Thoracic aorta endothelial cell (primary cell): ENCODE results near the gene HDAC3.

GRCh38 chr5:141477803-141478710 is 2.3 kb downstream of the PCDHGC3 start:
- CAGE, long polyA plus RNA = no peak

DNA sequence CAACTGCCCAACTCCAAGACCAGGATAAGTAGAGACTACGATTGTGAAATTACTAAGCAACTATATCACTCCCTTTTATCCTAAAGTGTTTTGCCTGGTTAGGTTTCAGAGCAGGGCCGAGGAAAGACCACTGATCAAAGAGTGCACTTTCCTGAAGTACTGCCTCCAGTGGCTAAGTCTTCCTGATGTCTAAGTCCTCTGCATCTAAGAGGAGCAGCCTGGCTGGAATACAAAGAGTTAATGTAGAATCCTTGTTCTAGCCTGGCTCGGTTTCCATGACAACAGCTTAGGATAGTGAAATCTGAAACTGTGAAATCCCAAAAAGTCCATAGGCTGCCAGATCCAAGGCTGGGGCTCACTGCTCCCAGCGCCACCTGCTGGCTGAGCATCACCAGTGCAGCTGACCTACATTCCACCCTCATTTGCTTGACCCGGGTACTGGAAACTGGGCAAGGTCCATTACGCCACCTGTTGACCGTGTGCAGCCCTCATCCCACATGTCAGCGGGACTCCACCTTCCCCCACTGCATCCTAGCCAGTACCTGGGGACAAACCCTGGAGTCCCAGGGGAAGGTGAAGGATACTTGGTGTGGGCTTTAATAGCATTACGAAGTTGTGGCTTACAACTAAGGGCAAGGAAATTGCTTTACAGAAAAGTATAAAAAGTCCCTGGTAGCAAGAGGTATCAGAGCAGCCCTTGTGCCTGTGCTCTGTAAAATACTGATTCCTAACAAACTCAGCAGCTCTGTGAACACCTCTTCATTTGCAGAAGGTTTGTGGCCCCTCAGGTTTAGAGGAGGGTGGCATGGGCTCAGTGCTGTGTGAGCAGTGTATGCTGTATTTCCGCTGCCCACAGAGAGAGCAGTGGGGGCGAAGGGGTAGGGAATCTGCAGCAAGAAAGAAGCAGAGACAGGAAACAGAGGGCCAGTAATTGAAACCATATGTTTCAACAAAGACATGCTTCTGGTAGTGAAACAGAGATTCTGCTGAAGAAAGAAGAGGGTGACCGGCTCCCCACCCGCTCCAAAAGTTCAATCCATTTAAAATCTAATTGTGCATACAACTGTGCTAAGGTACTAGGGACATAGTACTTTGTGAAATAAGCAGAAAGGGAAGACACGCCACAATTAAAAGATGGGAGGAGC is 36.0 kb downstream of the PCDHGC5 start:
- CAGE, long polyA plus RNA = no peak

DNA sequence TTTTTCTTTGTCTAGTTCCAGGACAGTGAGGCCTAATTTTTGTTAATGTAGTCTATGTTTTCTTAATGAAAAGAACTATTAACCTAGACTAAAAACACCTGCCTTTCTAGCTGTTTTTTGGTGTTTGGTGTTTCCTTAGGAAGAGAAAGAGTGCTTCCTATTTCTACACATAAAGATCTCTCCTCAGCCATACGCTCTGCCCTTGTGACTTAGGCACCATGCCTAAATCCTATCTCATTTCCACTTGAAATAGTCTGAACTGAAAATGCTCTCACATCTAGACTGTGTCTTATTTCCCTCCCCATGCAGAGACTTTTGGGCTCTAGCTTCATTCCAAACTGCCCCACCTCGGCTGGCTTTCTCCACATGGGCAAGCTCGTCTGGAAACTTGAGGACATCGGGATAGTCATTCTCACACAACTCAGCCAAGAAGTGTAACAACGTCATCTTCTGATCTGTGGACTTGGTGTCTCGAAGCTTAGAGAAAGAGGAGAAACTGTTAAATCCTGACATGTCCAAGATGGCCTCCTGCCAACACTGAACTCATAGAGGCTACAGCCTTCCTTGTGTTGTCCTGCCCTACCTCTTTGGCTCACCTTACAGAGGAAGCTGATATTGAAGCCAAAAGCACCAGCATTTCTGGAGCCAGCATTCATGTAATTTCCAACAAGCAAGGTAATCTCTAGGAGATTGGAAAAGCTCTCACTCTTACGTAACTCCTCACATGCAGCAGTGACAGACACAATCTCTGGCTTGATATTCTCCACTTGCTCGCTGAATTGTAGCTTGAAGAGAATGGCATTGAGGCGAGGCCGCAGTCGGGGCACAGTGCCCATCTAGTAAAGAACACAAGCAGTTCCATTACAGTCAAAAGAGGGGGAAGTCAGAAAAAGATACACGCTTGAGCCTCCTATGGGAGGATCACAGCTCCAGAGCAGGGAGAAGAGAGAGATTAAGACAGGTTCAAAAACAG is 39.5 kb downstream of the PCDHGC5 start:
- CAGE, long polyA plus RNA = no peak

DNA sequence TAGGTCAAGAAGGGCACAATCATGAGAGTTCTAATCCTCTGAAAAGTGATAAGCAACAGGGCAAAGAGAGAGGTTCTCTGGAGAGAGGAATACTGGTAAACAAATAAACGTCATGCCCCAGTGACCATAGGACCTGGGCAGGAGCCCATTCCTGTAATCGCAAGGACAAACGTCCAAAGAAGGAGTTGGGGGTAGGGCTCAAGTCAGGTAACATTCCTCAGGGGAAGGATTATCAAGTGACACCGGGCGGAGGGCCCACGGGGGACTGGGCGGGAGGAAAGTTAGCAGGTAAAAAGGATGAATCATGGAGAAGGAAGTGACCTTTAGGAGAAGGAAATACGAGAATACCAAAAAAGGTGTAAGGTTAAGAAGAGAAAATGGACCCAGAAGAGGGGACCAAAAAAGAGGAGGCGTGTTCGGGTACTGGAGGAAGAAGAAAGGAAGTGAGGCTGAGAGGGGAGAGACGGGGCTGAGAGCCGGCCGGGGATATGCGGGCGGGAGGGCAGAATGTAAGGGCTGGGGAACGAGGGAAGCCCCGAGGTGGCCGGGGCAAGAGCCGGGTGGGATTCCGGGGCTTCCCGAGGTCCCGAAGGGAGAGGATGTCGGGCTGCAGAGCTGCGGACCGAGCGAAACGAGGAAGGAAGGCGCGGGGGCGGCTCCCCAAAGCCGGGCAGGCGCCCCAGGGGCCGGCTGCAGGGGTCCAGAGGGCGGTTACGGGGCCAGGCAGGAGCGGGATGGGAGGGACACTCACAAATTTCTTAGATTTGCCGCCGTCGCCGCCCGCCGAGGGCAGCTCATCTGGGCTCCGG is 549 bp downstream of the DIAPH1 start:
- CAGE, long polyA plus RNA = no peak

GRCh38 chr5:141634507-141635259 is 2.0 kb downstream of the HDAC3 start:
- CAGE, long polyA plus RNA = no peak

GRCh38 chr5:141636690-141637118 is at the start of gene HDAC3:
Gene HDAC3, minus strand, starts transcription at chr5:141636849.
- CAGE, long polyA plus RNA = no peak

- CAGE, long polyA plus RNA = no peak
Observed at GRCh38 chr5:141645641-141646073, 5.6 kb downstream of the FCHSD1 start.

- CAGE, long polyA plus RNA = no peak
Observed at GRCh38 chr5:141652653-141653093, 1.5 kb upstream of the FCHSD1 start.

- CAGE, long polyA plus RNA = no peak
Observed at GRCh38 chr5:141805533-141806393, 72.4 kb downstream of the PCDH1 start.

DNA sequence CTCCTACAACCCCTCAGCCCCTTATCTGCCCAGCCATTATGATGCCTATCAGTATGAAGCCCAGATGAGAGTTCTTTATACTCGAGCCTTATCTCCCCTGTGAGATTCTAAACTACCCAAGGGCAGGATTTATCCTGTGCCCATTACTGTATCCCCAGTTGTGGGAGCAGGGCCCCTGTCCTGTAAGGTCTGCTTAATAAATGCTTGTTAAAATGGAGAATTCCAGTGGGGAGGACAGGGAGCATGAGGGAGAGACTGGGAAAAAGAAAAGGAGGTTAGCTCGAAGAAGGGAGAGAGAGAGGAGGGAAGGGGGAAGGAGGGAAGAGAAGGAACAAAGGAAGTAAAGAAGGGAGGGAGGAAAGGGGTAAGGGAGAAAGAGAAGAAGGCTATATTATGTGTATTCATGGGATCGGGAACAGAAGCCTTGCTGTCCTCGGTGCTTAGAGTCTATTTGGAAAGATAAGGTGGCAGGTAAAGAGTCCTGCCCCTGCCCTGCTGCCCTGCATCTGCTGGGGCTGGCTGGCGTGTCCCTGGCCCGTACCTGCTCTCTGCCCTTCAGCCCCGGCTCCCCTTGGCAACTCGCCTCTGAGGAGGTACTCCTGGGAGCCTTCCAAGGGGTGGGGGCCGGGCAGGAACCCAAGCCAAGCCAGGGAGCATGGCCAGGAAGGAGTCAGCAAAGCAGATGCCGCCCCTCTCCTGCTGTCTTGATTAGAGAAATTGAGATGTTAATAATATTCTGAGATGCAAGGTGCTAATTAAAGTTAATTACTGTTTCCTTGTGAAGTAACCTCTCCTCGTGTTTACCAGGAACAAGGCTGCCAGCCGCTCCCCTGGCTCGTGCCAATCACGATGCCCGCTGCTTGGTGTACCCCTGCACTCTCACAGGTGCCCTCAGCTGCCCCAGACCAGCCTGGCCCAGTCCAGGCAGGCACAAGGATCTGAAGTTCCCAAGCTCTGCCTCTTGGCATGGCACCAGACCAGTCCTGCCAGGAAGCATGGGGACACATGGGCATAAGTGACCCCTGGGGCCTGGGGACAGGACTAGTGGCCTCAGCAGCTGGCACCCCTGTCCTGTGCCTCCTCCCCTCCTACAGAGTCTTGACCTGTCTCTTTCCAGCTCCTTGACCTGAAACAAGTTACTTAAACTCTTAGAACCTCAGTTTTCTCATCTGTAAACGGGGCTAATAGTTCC is 36.7 kb downstream of the PCDH1 start:
- CAGE, long polyA plus RNA = no peak

- CAGE, long polyA plus RNA = no peak
Observed at GRCh38 chr5:141843093-141844312, 34.7 kb downstream of the PCDH1 start.

DNA sequence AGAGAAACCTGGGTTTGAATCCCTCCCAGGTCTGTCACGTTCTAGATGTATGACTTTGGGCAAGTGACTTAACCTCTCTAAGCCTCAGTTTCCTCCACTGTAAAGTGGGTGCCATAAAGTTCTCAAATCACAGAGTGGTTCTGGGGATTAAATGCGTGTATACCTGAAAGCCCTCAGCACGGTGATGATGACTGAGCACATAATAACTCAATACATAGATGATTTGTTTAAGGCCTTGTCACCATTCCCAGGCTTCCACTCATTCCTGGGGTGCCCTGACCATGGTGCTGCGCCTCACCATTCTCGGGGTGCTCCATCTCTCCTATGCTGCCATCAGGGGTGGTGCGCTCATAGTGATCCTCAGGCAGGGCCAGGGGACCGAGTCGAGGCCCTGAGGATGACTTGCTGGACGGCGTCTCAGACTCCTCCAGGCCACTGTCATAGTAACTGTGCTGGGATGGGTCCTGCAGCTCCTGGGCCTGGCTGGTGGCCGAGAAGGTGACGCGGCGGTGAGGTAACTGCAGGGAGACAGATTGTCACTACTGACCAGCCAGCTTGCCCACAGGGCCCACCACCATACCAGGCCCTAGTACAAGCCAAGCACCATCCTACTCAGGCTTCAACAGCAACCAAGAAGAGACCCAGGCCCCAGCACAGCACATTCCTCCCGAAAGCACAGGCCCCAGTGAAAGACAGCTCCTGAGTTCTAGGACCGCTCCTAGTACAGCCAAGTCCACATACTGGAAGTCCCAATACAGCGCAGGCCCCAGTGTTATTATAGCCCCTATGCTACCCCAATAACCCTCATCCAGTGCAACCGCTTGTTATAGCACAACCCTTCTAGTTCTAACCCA is 21.0 kb downstream of the PCDH1 start:
- CAGE, long polyA plus RNA = no peak

- CAGE, long polyA plus RNA = no peak
Observed at GRCh38 chr5:141874137-141875213, 3.7 kb downstream of the PCDH1 start.

- CAGE, long polyA plus RNA = no peak
Observed at GRCh38 chr5:141930887-141931270, 7.2 kb downstream of the DELE1 start.

DNA sequence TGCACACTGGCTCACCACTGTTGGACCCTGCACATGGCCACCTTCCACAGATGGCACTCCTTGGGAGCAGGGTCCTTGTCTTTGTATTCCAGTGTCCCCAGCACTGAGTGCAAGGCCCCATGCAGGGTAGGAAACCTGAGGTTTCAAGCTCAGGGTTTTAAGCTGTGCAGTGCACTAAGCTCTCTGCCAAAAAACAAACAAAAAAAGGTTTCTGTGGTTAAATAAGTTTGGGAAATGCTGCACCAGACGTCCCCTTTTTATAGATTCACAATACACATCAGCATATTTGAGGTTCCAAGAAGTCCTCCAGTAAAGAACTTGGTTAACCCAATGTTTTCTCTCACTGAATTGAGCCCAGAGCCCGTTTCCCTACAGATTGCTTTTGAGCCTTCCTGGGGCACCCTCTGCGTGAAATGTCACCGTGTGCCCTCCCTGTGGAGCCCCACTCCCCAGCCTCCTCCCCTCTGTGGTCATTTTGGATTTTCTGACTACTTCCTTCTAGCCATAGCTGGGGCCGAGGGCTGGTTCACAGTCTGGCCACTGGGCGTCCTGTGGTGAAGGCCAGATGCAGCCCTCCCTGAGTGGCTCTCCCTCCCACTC is 17.1 kb downstream of the DELE1 start:
- CAGE, long polyA plus RNA = no peak

GRCh38 chr5:142108242-142108718 is 299 bp upstream of the NDFIP1 start:
- CAGE, long polyA plus RNA = no peak

GRCh38 chr5:142118183-142118513 is 9.6 kb downstream of the NDFIP1 start:
- CAGE, long polyA plus RNA = no peak

- CAGE, long polyA plus RNA = no peak
Observed at GRCh38 chr5:142130134-142130405, 21.5 kb downstream of the NDFIP1 start.

GRCh38 chr5:142223759-142224268 is 101.0 kb downstream of the SPRY4 start:
- CAGE, long polyA plus RNA = no peak

DNA sequence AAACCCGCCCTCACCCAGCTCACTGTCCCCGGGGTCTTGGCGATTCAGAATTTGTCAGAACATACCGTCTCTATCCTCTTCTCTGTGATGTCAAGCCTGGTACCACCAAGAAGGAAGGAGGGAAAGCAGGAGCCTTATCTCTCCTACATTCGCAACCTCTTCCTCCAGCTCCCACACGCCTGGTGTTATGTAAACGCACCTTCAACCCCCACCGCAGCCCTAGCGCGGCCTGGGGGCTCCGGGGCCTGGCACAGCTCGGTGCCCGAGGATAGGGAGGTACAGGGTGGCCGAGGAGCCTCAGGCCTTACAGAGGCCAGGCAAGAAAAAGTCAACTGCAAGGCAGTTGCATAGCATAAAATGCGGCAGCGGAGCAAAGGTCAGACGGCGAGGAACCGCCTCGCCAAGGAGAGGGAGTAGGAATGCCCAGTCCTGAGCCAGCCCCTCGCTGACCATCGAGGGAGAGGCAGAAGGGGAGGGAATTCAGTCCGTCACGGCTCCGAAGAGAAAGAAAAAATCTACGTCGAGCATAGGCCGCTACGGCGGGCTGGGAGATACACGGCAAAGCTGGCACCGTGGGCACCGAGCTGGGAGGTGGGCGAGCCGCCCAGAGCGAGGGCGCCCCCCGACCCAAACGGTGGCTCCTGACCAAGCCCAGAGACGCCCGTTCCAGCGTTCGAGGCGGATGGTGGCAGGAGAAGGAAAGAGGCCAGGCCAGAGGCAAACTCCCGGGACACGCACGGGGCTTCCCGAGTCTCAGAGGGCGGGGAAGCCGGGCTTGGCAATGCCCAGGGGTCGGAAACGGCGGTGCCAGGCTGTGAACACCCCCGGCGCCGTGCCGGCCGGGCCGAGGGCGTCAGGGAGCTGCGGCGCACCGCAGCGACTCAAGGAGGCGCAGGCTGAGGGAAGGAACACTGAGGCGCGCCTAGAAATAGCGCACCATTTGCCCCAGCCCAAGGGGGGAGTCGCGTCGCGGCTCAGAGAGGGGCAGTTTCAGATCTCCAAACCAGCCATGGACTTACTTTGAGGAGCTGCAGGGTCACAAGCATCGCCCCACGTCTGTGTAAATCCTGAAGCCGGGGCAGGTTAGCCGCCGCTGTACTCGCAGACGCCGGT is 640 bp downstream of the SPRY4 start:
- CAGE, long polyA plus RNA = no peak